Tongue (tissue), 2 donors: ENCODE measurements around the genes RFK and FOXB2.

GRCh38 chr9:73050808-73051321, 98.0 kb upstream of the ALDH1A1 start:
- RAMPAGE, long total RNA: no peak

GRCh38 chr9:73158280-73159172, 6.9 kb downstream of the ANXA1 start:
- RAMPAGE, long total RNA: no peak

- RAMPAGE, long total RNA: no peak
Measured at GRCh38 chr9:73167077-73167902, 15.6 kb downstream of the ANXA1 start.

DNA sequence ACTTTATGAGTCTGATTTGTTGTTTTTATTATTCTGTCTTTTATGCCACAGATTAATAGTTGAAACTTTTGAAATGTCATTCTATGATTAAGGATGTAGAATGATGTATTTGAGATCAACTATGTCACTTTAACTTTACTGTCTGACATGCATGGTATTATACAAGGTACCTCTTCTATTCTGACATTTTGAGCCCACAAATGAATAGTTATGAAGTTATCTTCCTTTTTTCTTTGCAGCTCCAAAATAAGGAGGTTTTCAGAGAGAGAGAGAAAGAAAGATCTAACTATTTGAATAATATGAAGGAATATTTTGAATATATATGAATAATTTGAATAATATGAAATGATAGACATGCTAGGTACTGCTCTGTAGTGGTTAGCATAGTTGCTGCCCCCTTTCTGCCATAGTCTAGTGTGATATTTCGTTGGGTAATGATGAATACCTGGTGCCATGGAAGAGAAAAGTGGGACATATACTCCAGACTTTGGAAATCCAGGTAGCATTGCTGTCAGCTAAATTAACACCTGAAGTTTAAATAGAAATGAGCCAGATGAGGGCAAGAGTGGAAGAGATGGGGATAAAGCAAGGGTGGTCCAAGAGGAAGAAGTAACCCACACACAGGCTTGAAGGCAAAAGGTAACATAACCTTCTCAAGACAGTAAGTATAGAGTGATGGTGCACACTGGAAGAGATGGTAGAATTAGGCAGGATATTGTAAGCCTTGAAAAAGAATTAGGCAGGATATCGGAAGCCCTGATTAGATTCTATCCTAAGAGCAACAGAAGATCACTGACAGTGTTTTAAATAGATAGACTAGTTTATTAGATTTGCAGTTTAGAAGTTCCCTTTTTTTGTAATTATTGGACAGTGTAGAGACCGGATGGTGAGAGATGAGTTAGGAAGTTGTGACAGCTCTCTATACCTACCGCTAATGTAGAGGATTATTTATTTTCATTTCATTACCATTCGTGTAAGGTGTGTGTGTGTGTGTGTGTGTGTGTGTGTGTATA, 16.5 kb downstream of the ANXA1 start:
- RAMPAGE, long total RNA: no peak

DNA sequence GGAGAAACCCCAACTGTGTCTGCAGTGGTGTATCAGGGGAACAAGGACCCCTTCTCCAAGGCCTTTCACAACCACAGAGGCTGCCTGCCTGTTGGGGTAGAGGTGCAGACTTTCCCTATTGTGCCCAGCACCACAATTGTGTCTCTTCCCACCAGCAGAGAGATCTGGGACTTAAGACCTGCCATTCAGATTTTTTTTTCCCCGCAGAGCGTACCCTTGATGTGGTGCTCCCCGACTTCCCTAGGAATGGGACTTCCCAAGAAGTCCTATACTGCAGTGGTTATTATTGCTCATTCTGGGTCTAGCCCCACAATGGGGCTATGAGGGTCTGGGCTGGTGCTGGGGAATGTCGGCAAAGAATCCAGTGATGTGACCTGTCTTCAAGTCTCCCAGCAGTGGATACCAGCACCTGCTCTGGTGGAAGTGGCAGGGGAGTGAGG, 250.0 kb downstream of the ANXA1 start:
- RAMPAGE, long total RNA: no peak

GRCh38 chr9:73445200-73445911, 293.7 kb downstream of the ANXA1 start:
- RAMPAGE, long total RNA: no peak

GRCh38 chr9:74886795-74887766, 640 bp downstream of the TRPM6 start:
- RAMPAGE, long total RNA: no peak

GRCh38 chr9:75087313-75087555, 721 bp downstream of the NMRK1 start:
- RAMPAGE, long total RNA: no peak

DNA sequence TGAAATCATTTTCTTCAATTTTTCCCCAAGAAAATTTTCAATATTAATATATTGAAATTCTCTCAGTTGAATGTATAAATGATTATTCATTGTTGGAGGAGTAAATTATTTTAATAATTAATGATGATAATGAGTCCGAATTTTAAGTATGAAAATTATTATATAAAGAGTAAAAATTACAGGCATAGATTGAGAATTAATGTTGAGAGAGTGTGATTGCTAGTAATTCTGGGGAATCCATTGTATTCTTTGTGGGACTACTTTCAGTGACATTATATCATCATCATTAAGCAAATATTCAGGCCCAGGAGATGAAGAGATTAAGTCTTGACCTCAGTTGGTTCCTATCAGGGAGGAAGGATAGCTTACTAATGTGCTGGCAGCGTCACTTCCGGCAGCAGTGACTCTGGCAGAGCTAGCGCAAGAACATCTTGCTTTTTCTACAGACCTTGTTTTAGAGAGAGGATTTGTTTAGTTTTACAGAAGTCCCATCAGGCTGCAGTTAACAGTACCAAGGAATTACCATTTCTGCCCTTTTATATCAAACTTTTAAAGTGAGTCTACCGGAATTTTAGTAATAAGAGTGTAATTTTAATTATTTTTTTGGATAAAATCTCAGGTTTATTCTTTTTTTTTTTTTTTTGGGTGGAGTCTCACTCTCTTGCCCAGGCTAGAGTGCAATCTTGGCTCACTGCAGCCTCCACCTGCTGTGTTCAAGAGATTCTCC, 20.2 kb downstream of the OSTF1 start:
- RAMPAGE, long total RNA: no peak

- RAMPAGE, long total RNA: no peak
Measured at GRCh38 chr9:75890775-75891700, 565 bp downstream of the PCSK5 start.

DNA sequence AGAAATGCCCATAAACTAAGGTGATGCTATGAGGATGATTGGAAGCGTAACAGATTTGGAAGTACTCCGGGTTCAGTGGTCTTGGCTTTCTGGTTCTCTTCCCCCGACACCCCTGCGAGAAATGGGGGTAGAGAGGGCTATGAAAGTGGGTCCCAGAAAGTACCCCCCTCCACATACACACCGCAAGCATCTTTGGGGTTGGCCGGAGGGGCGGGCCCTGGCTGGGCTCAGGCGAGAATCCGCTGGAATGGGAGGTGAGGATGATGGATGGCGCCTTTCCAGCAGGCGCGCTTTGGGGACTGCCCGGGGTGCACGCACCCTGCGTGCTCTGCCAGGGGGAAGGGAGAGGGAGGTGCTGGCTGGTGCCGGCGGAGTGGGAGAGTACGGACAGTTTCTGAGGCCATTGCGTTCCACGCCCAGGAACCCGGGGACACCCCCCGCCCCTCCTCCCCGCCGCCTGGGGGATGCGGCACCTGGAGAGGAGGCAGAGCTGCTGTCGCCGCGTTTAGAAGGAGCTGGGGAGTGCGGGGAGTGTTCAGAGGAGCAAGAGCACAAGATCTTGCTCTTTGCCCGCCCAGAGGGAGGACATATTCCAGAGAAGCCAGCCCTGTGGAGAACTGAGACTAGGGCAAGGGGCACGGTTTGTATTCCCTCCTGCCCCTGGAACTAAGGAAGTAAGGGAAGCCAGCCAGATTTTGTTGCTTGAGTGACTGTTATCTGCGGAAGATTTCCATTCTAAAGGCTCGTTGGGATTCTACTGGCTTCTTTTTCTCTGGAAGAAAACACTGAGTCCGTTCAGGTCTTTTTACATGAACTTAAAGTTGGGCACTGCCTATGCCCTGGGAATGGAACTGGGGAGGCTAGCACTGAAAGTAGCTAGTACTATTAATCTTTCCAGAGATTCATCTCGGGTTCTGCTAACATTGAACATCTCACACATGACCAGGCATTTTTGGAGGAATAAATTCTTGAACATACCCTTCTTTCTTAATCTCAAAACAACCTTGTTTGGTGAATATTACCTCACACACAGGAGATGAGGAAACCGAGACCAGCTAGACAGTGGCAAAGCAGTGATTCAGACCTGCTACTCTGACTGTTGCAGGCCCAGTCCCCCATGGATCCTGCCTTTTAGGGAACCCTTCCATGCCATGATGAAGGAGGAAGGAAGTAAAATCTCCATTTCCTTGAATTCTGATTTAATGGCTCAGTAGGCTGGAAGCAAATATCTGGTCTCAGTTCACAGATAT, 2.2 kb downstream of the PCSK5 start:
- RAMPAGE, long total RNA: no peak

GRCh38 chr9:76257128-76257757, 137.0 kb downstream of the RFK start:
- RAMPAGE, long total RNA: no peak

DNA sequence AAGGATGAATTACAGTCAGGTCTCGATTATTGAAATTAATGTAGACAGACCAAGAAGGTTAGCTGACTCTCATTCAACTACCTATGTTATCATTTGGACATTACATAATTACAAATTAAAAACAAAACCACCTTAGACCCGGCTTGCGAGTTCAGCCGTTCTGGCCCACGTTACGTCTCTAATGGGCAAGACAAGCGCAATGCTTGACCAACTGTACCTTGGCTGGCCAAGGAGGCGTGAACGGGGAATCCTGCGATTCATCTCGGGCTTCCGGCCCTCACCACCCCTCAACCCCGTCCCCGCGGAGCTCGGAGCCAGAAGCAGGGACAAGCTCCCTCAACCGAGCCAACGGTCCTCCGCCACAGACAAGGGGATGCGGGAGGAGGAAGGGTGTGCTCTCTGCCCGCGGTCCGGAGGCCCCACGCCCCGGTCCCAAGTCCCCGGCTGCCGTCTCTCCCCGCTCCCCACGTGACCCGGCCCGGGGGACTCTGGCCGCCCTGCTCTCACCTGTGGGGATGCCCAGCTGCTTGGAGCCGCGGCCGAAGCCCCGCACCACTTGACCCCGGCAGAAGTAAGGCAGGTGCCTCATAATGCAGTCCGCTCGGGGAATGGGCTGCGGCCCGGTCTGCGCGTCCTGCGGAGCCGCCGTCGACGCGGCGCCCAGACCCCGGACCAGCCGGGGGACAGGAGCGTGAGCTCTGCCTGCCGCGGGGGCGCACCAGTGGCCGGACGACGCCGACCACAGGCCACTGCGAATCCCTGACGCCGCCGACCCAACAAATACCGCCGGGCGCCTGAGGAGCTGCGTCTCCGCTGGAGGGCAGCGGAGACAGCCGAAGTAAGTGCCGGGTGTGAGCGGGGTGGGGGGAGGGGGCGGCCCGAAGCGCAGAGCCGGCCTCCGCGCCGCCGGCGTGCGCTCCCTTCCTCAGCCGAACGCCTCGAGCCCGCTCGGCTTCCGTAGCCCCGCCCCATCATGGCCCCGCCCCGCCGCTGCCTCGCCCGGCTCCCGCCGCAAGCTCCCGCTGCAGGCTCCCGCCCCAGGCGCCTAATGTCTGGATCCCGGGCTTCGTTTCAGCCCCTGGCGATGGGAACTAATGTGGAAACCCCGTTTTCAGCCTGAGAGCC, at the start of gene RFK:
TSS of gene RFK (minus strand) at position 844 of the 1,125 bp plus-strand sequence.
- RAMPAGE, long total RNA: no peak

DNA sequence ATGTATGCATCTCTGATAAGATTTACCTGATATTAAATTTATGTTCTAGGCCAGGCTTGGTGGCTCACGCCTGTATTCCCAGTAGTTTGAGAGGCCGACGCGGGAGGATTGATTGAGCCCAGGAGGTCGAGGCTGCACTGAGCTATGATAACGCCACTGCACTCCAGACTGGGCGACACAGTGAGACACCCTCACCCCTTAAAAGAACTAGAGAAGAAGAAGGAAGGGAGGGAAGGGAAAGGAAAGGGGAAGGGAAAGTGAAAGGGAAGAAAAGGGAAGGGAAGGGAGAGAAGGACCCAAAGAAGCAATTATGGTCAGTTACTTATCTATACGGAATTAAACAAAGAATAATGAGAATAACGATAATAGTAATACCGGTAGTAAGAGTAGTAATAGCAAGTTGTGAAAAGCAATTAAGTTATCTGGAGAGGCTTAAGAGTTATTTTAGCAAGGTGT, 1.2 kb upstream of the RFK start:
- RAMPAGE, long total RNA: no peak

DNA sequence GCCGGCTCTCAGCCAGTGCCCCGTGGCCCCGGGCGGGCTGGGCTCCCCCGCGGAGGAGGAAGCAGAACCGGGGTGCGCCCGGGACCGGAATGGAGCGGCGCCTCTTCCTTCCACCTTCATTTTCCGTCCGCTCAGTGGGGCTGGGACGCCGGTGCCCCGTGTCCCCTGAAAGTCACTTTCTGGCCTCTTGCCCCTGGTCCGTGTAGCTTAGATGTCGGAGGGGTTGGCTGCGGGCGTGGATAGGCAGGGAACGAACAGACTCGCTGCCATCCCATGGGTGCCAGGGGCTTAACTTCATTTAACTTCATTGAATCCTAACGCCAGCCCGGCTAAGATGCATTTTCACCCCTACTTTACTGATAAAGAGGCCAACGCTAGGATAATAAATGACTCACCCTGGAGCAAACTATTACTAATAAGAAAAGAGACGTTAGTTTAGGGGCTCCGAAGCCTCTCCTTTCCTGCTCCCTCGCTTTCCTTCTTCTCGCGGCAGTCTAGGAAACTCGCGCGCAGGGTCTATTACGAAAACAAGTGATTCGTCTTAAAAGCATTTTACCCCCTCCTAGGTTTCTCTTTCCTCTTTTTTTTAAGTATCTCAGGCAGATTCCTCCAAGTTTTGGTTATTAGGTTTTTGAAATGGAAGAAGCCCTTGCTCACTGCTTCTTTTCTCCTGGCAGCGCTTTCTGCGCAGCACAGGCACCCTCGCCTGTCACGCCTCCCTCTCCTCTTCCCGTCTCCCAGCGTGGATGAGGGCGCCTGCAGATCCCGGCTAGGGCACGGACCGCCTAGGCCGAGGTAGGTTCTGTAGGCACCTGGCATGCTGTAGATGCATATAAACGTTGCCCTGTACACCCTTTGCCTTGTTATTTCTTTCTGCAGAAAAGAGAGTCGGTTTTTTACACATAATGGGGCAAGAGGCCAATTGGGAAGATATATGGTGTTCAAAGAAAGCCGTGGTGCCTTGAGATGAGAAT, 688 bp downstream of the GCNT1 start:
- RAMPAGE, long total RNA: no peak

DNA sequence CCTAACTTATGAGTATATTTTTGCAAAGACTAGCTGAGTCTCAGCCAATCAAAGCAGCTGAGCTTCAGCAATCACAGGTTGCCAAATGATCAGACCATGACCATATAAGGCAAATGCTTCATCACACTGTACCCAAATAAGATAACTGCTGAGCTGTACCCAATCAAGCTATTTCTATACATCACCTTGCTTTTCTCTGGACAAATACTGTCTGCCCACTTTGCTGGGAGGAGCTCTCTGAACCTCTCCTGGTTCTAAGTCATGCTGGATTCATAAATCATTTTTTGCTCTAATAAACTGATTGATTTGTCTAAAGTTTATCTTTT, 175.4 kb downstream of the GCNT1 start:
- RAMPAGE, long total RNA: no peak

- RAMPAGE, long total RNA: no peak
Measured at GRCh38 chr9:76643676-76644324, 184.8 kb downstream of the GCNT1 start.

- RAMPAGE, long total RNA: no peak
Measured at GRCh38 chr9:76873184-76873838, 32.6 kb downstream of the PRUNE2 start.

DNA sequence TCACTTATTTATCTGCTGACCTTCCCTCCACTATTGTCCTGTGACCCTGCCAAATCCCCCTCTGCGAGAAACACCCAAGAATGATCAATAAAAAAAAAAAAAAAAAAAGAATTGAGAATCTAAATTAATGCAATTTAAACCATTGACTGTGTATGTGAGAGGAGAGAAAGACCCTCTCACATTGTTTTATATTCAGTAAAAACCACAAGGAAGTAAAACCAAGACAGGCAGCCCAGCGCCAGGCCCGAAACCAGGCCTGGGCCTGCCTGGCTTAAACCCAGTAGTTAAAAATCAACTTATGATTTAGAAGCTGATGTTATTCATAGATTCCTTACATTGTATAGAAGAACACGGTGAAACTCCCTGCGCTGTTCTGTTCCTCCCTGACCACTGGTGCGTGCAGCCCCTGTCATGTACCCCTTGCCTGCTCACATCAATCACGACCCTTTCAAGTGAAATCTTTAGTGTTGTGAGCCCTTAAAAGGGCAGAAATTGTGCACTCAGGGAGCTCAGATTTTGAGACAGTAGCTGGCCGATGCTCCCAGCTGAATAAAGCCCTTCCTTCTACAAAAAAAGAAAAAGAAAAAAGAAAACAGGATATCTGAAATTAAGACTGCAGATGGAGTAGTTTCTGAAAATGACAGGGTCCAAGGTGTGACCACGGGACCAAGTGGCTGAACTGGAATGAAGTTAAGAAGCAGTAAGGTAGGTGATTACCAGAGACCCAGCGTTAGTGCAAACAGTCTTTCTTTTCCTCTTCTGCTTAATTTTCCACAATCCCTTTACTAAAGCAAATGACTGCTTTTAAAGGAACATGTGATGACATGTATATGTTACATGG, 50.5 kb upstream of the PRUNE2 start:
- RAMPAGE, long total RNA: no peak

GRCh38 chr9:77019436-77019779, at the start of gene FOXB2:
Gene FOXB2 (plus strand): TSS chr9:77019655.
- RAMPAGE, long total RNA: no peak